Neural crest cell (in vitro differentiated cells): Measurements from ENCODE around the gene MYH11.

GRCh38 chr16:15856855-15857599 lies at the start of gene MYH11:
TSS of gene MYH11 (minus strand) at chr16:15857028.
- PRO-cap = no peak

- PRO-cap = no peak
Observed at GRCh38 chr16:15874500-15875128, 13.8 kb downstream of the CEP20 start.

GRCh38 chr16:15885620-15886358 lies 2.6 kb downstream of the CEP20 start:
- PRO-cap = no peak

GRCh38 chr16:15961561-15962109 lies 12.2 kb downstream of the ABCC1 start:
- PRO-cap = no peak

- PRO-cap = no peak
Observed at GRCh38 chr16:15970010-15970666, 20.7 kb downstream of the ABCC1 start.

DNA sequence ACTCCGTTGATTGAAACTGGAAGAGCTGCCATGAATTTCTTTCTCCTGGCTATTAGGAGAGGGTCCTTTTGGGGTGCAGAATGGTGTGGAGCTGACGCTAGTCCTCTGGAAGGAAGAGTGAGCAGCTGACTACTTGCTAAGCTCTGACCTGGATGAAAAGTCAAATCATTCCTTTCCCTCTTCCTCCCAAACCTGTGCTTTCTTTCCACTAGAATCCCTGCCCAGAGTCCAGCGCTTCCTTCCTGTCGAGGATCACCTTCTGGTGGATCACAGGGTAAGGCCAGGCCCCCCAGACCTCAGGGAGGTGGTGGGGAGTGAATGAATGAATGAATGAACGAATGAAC lies 83.5 kb downstream of the ABCC1 start:
- PRO-cap = no peak

GRCh38 chr16:16036306-16036863 lies 87.0 kb downstream of the ABCC1 start:
- PRO-cap = no peak

DNA sequence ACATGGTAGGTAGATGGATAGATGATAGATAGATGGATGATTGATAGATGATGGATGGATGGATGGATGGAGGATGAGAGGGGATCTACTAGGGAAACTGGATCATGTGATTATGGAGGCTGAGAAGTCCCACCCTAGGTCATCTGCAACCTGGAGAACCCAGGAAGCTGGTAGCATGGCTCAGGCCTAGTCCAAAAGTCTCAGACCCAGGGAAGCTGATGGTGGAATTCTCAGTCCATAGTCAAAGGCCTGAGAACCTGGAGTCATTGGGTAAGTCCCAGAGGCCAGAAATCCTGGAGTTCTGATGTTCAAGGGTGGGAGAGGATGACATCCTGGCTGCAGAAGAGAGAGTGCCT lies 88.7 kb downstream of the ABCC1 start:
- PRO-cap = no peak

- PRO-cap = no peak
Observed at GRCh38 chr16:16159241-16159736, 64.0 kb downstream of the ABCC6 start.

DNA sequence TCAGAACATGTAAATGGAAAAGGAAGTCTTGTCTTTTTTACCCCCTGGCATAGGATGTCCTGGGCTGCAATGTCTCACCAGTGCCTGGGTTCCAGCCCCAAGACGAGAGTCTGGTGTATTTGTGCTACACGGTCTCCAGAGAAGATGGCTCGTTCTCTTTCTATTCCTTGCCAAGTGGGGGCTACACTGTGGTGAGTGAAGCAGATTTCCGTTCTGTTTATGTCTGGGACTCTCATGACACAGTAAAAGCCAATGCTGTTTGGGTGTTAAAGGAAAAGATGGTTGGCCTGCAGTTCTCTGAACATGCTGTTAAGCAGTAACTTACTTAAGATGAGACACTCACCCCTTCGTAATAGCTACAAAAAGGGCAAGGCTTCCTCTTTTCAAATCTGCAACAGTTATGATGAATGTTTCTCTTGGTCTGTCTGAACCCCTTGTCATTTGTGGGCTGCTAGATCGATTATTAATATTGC lies 19.6 kb downstream of the NOMO3 start:
- PRO-cap = no peak

- PRO-cap = no peak
Observed at GRCh38 chr16:16255432-16256269, 23.3 kb downstream of the NOMO3 start.

GRCh38 chr16:16865468-16865788 lies 486.5 kb downstream of the NPIPA7 start:
- PRO-cap = no peak

DNA sequence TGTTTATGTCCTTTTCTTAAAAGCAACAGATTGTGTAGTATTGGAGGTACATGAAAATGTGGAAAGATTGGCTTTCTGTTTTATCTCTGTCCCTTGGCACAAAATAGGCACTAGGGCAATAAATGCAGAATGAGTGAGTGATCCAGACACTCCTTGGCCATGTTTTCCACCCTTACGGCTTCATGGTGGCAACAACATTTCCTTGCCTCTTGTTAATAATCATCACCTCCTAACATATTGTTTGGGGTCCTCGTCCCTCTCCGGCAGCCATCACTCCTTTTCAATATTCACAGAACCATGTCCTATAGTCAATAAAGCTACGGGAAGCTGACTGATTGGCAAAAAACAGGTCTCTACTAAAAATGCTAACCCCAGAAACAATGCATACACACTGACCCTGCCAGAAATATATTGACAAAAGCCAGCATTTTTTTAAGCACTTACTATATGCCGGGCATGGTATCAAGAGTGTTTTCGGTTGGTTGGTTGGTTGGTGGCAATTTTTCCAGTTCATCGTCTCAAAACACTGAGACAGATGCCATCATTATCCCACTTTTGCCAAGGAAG lies 249.8 kb downstream of the XYLT1 start:
- PRO-cap = no peak

- PRO-cap = no peak
Observed at GRCh38 chr16:17269283-17269951, 201.3 kb downstream of the XYLT1 start.

- PRO-cap = no peak
Observed at GRCh38 chr16:17304132-17304832, 166.5 kb downstream of the XYLT1 start.

DNA sequence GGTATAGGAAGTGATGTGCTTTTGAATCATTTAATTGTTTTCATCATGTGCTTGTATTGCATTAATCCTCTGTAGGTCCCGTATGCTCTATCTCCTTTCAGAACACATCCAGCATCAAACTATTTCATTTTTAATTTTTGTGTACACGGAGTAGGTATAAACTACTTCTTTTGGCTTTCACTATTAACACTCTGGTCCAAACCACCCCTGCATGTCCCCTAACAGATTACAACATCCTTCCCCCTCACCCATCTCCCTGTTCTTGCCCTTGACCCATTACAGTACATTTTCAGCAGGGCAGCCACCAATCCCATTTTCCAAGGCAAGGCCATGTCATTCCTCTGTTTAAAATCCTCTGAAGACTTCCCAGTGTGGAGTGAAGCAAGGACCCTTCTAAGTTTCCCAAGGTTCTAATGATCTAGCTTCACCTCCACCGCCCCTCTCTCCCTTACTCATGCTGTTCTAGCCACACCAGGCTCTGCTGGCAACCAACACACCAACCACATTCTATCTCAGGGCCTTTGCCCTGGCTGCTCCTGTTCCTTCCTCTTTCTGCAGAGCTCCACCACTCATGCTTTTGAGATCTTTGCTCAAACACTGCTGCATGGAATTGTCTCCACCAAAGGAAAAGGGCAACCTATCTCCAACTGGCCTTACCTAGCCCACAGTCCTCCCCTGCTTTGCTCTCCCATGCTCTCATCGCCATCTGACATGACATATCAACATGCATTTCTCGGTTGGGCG lies 128.9 kb downstream of the XYLT1 start:
- PRO-cap = no peak

DNA sequence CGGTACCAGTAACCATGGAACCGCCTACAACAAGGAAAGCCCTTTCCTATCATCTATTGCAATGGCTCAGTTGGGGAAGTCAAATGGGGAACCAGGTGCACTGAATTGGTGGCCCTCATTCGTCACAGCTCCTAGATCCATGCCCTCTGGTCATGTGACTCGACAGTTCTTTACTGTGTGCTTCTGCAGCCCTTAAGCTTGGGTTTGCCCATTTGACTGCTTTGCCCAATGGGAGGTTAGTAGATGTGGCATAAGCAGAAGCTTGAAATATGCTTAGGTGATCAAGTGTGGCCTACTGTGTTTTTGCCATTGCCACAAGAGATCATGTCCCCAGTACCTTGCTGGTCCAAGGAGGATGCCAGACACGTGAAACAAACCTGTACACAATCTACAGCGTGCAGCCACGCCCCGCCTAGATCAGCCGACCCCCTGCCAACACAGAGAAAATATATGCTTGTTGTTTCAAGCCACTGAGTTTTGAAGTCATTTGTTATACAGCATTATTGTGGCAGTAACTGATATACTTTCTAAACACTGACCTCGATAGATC lies 109.8 kb downstream of the XYLT1 start:
- PRO-cap = no peak

GRCh38 chr16:17459507-17460805 lies 10.8 kb downstream of the XYLT1 start:
- PRO-cap = no peak

DNA sequence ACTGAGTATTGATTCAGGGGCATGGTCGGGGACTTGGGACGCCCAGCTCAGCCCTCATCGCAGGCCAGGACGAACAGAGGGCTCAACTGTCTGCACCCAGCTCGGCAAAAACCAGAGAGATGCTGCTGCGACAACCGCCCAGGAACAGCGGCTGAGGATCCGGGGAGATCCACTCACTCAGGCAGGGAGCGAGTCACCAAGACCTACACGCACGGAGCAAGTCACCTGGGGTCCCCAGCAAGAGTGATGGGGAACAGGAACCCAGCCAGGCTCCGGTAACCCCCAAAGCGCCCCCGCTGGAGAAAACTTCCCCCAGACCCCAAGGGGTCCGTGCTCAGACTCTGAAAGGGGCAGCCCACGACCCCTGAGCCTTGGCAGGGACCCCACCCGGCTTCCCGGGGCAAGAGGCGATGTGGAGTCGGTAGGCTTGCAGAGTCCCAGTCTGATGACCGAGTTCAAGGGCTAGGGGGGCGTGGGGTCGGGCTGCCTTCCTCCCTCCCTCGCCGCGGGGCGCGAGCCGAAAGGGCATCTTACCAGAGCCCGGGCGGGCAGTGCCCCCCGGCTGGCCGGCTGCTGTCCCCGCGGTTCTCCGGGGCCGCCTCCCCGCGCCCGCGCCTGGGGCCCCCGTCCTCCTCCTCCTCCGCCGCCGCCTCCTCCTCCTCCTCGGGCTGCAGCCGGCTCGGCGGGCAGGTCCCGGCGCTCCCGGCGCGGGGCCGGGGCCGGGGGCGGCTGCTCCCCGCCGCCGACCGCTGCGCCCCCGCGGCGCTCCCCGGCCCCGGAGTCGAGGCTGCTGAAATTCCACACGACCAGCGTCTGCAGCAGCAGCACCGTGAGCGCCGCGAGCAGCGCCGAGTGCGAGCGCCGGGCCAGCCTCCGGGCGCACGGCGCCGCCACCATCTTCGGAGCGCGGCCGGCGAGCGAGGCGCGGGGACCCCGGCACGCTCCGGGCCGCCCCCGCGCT lies 580 bp downstream of the XYLT1 start:
- PRO-cap = bidirectional peak, plus-strand start at position 896 of the sequence, minus-strand start at position 815 of the sequence

- PRO-cap = no peak
Observed at GRCh38 chr16:17939623-17940212, 396.8 kb downstream of the NPIPA8 start.